Epithelial cell of proximal tubule (primary cell): ENCODE data around the gene GNA13.

GRCh38 chr17:64724190-64724566 is 62.1 kb upstream of the SMURF2 start:
- RAMPAGE, long total RNA = no peak
- RRBS = no CpG with 5 or more reads among the region's 10 CpGs

- RAMPAGE, long total RNA = no peak
- RRBS = no CpG with 5 or more reads among the region's 5 CpGs
These were observed 110.8 kb upstream of the SMURF2 start for GRCh38 chr17:64772930-64773287.

DNA sequence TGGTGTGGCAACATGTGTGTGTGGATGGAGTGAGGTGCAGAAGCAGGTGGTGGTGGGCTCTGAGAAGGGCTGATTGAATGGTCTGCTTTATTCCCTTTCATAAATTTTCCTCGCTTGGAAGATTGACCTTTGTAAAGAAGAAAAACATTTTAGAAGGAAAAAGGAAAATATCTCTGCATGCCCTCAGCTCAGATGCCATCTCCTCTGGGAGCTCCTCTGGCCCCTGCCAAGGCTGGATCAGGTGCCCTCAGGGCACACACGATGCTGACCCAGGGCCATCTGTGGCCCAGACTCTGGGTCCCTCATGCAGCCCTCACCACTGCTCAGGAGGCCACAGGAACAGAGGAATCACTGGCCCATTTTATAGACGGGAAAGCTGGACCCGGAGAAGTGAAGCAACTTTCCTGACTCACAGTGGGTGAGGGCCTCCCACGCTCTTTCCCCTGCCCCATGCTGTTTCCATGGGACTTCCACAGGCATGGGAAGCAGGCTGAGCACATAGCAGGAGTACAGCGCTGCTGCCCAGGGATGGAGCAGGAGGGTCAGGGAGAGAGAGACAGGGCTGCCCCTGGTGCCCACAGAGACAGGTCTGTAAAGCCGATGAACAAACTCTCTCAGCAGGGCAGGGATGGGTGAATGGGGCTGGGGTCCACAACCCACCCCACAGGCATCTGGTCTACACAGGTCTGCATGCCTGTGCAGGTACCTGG is 127.9 kb upstream of the SMURF2 start:
- RAMPAGE, long total RNA = no peak
- RRBS = no CpG with 5 or more reads among the region's 7 CpGs

DNA sequence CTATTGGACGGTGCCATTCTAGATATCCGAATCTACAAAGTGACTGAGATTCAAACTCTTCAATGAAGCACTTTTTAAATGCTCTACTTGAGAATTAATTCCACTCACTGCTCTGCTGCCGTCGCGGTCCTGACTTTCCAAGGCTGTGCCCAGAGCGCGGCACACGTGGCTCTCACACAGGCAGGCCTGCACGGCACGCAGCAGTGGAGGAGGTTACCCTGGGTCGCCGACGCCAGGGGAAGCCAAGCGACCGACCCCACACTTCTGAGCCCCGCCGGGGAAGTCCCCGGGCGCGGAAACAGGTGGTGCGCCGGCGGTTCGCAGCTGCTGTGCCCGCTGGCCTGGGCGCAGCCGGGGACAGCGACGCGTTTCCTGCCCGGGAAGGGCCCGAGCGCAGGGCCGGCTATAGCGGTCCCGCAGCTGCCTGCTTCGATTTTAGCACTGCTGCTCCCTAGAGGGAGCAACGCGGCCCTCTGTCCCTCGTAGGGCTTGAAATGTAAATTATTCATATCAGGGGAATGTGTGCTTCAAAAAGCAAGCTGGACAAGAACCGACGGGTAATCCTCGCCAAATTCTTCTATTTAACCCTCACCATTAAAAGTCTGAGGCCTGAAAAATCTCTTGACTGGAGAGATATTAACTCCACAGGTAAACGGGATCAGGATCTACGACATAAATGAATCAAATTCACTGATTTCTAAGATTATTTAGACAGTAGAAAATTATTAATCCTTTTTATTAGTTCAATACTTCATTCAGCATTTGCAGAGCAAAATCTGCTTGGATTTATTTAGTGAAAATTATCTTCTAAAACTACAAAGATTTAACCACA is 46.6 kb upstream of the LRRC37A3 start:
- RAMPAGE, long total RNA = no peak
- RRBS = 6% methylated on average over 6 of the region's 45 CpGs

DNA sequence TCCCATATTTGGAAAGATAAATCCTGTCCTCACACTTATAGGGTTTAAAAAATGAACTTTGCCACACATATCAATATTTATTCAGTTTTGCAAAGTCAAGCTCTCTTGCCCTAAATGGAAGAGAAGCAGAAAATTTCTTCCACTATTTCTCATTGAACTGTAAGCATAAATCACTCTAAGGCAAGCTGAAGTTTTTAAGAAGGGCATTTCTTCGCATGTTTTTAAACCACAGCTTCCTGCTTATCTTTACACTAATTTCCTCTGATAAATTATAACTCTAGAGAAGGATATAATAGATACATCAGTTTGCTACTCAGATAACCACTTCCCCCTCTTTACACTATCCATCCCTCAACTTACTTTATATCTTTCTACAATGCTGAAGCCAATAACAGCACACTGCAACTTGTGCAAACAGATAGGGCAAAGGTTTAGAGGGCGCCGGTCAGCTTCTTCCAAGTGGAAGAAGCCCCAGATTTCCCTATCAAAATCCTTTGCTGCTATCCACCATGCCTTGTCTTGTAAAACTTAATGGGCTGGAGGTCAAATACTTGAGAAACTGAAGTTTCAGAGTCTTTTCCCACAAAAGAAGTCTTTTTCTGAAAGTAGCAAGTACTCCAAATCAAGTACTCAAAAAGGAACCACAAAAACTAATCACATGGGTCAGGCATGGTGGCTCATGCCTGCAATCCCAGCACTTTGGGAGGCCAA is 49.8 kb upstream of the LRRC37A3 start:
- RAMPAGE, long total RNA = no peak
- RRBS = no CpG with 5 or more reads among the region's 3 CpGs

GRCh38 chr17:65035119-65035572 is 21.4 kb downstream of the GNA13 start:
- RAMPAGE, long total RNA = no peak
- RRBS = no CpG with 5 or more reads among the region's 2 CpGs

DNA sequence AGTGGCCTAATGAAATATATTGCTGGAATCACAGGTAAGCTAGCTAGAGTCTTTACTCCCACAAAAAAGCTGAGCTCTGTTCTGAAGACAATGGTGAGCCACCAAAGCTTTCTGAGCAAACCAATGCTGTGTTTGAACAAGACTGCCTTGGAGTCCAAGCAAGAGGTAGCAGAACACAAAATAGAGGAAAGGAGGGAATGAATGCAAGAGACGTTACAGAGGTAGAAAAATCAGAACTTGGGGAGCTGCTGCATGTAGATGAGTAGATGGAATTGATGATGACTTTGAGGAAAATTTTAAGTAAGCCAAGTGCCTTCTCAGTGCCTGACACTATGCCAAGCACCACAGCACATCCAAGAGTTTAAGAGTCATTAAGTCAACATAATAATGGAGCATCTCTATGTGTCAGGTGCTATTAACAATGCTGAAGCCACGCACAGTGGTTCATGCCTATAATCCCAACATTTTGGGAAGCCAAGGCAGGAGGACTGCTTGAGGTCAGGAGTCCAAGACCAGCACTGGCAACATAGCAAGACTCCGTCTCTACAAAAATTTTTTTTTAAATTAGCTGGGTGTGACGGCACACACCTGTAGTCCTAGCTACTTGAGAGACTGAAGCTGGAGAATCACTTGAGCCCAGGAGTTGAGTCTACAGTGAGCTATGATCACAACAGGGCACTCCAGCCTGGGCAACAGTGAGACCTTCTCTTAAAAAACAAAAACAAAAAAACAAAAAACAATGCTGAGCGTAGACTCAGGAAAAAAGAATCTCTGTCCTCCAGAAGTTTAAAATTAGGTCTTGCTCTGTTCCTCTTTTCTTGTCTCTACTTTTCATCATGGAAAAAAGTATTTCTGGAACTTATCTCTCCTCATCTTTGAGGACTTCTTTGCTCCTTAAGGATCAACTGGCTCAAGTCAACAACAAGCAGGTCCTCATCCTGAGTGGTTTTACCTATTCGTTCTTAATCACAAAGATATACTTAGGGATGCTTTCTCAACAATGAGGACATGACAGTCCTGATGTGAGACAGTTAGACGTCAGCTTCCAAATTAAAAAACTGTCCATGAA is 6.2 kb downstream of the GNA13 start:
- RAMPAGE, long total RNA = no peak
- RRBS = no CpG with 5 or more reads among the region's 7 CpGs

- RAMPAGE, long total RNA = no peak
- RRBS = under 1% methylated on average over 35 of the region's 106 CpGs
These were observed at the start of gene GNA13 for GRCh38 chr17:65056420-65057342. Gene GNA13, minus strand, starts transcription at chr17:65056740.

- RAMPAGE, long total RNA = no peak
- RRBS = 2% methylated on average over 18 of the region's 59 CpGs
These were observed 14.2 kb upstream of the RGS9 start for GRCh38 chr17:65122661-65123728.

DNA sequence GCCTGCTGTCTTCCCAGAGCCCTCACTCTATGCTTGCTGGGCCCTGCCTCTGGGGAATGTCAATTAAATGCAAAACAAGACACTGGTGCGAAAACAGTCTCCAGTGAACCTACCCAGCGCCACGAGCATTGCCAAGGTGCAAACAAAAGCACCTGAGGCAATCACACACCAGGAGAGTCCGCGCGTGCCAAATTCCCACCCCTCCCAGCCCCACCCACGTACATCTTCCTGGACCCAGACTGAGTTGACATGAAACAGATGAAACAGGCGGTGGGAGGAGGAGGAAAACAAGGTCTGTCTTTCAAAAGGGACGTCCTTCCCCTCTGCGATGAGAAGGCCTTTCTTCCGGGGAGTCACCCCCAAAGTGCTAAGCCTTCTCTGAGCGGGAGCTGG is 200.5 kb downstream of the AXIN2 start:
- RAMPAGE, long total RNA = no peak
- RRBS = 91% methylated on average over 1 of the region's 12 CpGs

- RAMPAGE, long total RNA = no peak
- RRBS = no CpG with 5 or more reads among the region's 5 CpGs
These were observed 88.7 kb downstream of the AXIN2 start for GRCh38 chr17:65472634-65473184.

- RAMPAGE, long total RNA = no peak
- RRBS = no CpG with 5 or more reads among the region's 5 CpGs
These were observed 170.9 kb downstream of the CEP112 start for GRCh38 chr17:66021044-66021488.

DNA sequence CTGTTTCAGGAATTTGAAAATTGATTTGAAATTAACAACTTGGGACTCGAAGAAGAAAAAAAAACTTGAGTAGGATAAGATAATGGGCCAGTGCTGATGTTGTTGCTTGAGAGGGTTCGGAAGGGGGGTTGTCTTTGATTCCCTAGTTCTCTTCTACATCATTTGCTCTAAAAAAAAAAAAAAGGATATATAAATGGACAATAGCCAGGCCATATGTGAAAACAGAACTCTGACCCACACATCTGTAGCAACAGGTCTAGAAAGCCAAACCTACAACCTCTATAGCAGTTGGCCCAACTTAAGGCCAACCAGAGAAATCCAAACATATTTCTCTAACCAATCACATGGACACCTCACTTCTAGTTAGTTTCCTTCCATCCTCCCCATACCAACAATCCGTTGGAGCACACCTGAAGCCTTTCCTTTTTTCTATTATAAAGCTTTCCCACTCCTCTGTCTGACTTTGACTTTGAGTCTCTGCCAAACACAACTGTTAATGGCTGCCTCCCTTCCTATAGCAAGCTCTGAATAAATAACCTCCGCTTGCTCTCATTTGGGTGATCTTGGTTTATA is 928 bp upstream of the APOH start:
- RAMPAGE, long total RNA = no peak
- RRBS = no CpG with 5 or more reads among the region's 4 CpGs

DNA sequence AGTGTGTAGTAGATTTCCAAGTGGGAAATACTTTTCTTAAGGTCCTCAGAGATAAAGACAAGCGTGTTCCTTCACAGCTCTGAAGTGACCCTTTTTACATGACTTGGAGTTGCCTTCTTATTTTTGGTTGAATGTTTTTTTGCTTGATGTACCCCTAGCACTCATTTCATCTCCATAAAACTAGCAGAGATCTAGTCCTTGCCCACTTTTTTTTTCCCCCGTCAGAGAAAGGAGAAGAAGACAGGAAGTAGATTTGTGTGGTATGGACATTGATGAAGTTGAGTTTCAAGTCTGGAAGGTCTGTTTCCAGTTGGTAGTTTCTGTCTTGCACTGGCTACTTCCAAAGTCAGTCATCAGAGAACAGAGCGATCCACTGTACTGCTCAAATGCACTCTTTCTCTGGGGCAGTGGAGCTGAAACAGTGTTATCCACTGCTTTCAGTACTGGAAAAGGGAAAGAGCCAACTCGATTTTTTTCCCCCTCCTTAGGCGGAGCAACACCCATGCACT is 7.2 kb downstream of the PRKCA start:
- RAMPAGE, long total RNA = no peak
- RRBS = no CpG with 5 or more reads among the region's 5 CpGs

DNA sequence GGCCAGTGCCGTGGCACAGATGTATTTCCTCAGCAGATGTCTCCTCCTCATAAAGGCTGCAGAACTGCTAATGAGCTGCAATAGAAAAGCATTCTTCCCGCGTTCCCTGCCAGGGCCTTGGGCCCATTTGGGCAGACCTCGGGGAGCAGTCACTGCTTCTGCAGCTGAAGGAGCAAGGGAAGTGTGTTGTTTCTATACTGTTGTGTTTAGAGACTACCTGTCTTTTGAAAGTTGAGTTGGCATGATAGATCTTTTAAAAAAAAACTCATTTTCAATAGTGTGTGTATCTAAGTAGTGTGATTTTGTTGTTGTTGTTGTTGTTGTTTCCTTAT is 152.5 kb upstream of the CACNG5 start:
- RAMPAGE, long total RNA = no peak
- RRBS = no CpG with 5 or more reads among the region's 4 CpGs

GRCh38 chr17:66691356-66692264 is 143.3 kb upstream of the CACNG5 start:
- RAMPAGE, long total RNA = no peak
- RRBS = no CpG with 5 or more reads among the region's 11 CpGs

GRCh38 chr17:66711609-66712270 is 123.2 kb upstream of the CACNG5 start:
- RAMPAGE, long total RNA = no peak
- RRBS = no CpG with 5 or more reads among the region's 6 CpGs

GRCh38 chr17:67243642-67244066 is 1.3 kb downstream of the HELZ start:
- RAMPAGE, long total RNA = no peak

GRCh38 chr17:67246505-67247561 is 1.8 kb upstream of the HELZ start:
- RAMPAGE, long total RNA = no peak
- RRBS = no CpG with 5 or more reads among the region's 26 CpGs

- RAMPAGE, long total RNA = no peak
- RRBS = no CpG with 5 or more reads among the region's 14 CpGs
These were observed 15.4 kb upstream of the HELZ start for GRCh38 chr17:67260106-67260994.